Measurements from ENCODE around the genes MORC4, MID2 and GNG5B.

GRCh38 chrX:106999926-107000659 lies at the start of gene MORC4:
TSS of gene MORC4 (minus strand) at chrX:107000212.
- RRBS, result 2% methylated on average over 29 of the region's 55 CpGs

DNA sequence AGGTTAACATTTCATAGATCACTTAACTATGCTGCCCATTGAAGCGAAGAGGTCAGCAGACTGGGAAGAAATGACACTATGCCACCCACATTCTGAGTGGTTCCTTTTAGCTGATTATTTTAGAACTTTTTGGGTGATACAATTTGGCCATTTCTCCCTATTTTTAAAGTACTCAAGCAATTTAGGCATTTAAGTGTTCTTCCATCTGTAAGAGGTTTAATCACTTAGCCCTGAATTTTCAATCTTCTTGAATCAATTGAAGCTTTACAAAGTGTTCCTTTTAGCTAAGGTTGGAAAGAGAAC lies 82.4 kb downstream of the DNAAF6 start:
- RRBS, result no CpG with 5 or more reads among the region's 1 CpG

GRCh38 chrX:107726745-107727314 lies 48.8 kb downstream of the TSC22D3 start:
- RRBS, result no CpG with 5 or more reads among the region's 7 CpGs

- RRBS, result 0% methylated on average over 2 of the region's 15 CpGs
These were observed at the start of gene MID2 for GRCh38 chrX:107825550-107825972. TSS of gene MID2 (plus strand) at chrX:107825866.

GRCh38 chrX:107877958-107878157 lies 52.2 kb downstream of the MID2 start:
- RRBS, result no CpG with 5 or more reads among the region's 3 CpGs

DNA sequence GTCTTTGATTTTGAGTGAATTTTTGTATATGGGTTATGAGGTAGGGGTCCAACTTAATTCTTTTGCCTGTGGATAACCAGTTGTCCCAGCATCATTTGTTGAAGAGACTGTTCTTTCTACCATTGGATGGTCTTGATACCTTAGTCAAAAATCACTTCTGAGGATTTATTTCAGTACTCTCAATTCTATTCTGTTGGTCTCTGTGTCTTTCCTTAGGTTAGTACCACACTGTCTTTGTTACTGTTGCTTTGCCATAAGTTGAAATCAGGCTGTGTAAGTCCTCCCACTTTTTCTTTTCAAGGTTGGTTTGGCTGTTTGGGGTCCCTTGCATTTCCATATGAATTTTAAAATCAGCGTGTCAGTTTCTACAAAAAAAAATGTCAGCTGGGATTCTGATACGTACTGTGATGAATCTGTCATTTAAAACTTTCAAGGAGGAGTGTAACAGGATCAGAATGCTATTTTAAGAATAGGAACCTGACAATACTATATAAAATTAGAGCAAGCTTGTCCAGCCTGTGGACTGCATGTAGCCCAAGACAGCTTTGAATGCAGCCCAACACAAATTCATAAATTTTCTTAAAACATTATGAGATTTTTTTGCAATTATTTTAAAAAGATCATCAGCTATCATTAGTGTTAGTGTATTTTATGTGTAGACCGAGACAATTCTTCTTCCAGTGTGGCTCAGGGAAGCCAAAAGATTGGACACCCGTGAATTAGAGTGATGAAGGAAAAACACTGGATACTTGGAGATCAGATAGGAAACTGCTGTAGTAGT lies 56.4 kb downstream of the TMEM164 start:
- RRBS, result no CpG with 5 or more reads among the region's 4 CpGs

DNA sequence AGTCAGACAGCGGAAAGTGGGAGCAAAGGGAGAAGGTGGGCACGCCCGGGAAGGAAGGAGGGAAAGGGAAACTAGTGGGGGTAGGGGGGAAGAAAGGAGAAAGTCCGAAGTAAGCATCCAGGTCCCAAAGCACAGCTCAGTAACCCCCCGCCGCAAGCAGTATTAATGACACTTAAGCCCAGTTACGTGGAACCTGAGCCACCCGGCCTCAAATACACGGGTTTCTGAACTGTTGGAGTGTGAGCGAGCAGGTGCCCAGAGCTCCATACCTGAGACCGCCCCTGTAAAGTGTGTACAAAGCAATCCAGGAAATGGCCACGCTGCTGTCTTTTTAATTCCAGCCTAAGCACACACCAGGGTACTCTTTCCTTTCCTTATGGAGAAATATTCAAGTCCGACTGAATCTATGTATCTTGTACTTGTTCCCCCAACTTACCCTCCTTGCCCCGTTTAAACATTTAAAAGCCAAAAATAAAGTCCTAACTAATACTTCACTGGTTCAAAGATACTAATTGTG lies 587 bp upstream of the AMMECR1 start:
- RRBS, result no CpG with 5 or more reads among the region's 14 CpGs

DNA sequence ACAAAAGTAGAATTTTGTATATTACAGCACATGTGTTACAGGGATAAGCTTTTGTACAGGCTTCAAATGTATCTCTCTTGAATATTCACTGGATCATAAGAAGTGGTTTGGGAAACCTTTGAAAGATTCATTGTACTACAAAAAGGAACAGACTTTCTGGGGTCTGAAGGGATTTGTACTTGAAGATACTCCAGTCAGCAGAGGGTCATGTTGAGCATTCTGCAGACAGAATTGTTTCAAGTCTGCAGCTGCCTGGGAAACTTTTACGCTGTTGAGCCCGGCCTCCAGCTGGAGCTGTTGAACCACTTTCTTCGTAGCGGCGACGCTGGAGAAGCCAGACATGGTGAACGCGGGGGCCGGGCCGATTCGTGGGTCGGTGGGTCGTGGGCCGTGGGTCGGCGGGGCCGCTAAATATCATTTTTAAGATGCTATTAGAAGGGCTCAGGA lies at the start of gene GNG5B:
Gene GNG5B, minus strand, starts transcription at position 406 of the 447 bp plus-strand sequence.
- RRBS, result 22% methylated on average over 2 of the region's 17 CpGs

- RRBS, result no CpG with 5 or more reads among the region's 22 CpGs
These were observed 2.8 kb downstream of the PAK3 start for GRCh38 chrX:111098791-111099198.

- RRBS, result no CpG with 5 or more reads among the region's 9 CpGs
These were observed 9.2 kb downstream of the ALG13 start for GRCh38 chrX:111689950-111690772.

DNA sequence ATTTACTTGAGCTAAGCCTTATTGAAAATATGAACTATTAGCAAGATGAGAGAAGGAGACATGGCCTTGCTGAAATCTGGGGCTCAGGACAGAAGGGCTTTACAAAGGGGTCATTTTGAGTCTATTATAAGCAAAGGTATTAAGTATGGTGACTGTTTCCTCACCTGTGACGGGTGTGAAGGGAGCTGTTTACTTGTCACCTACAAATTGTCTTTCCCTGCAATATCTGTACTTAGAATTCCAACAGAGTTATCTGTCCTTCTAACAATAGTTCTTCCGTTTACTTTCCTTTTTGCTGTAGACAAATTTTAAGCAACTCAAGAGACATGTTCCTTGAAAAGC lies 234.8 kb downstream of the LHFPL1 start:
- RRBS, result no CpG with 5 or more reads among the region's 2 CpGs

GRCh38 chrX:112818767-112819049 lies 21.9 kb downstream of the AMOT start:
- RRBS, result no CpG with 5 or more reads among the region's 4 CpGs

DNA sequence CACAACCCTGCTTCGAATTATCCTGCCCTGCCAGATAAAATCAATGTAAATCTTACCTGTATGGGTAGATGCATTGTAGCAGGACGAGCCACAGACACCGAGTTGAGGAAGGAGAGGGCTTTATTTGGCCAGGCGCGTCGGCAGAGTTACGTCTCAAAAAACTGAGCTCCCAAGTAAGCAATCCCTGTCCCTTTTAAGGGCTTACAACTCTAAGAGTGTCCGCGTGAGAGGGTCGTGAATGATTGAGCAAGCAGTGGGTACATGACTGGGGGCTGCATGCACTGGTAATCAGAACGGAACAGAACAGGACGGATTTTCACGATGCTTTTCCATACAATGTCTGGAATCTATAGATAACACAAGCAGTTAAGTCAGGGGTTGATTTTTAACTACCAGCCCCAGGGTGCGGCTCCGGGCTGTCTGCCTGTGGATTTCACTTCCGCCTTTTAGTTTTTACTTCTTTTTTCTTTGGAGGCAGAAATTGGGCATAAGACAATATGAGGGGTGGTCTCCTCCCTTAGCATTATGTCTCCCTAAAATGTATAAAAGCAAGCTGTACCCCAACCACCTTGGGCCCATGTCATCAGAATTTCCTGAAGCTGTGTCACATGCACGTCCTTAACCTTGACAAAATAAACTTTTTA lies 524.8 kb upstream of the HTR2C start:
- RRBS, result no CpG with 5 or more reads among the region's 17 CpGs

GRCh38 chrX:115311489-115312326 lies 22.2 kb downstream of the LUZP4 start:
- RRBS, result 44% methylated on average over 6 of the region's 28 CpGs

DNA sequence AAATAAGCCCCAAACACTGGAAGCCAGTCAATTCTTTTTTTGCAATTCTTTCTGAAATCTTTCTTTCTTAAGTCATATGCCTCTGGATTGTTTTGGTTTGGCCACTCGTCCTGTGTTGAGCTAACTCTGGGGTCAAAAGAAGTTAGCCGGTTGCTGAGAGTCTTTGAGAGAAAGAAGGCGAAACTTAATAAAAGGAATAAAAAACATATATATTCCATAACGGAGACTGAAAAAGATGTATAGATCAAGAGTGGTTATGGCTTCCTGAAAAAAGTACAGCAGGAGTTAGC lies 64.7 kb downstream of the PLS3 start:
- RRBS, result no CpG with 5 or more reads among the region's 4 CpGs

- RRBS, result no CpG with 5 or more reads among the region's 19 CpGs
These were observed 270.8 kb upstream of the AGTR2 start for GRCh38 chrX:115899400-115900398.

GRCh38 chrX:115904592-115905482 lies 265.7 kb upstream of the AGTR2 start:
- RRBS, result no CpG with 5 or more reads among the region's 6 CpGs

GRCh38 chrX:115921443-115922442 lies 248.8 kb upstream of the AGTR2 start:
- RRBS, result no CpG with 5 or more reads among the region's 4 CpGs

- RRBS, result no CpG with 5 or more reads among the region's 3 CpGs
These were observed 222.1 kb upstream of the AGTR2 start for GRCh38 chrX:115948309-115948891.

Data from renal cortical epithelial cell (primary cell).